SP-49 (cell line): ENCODE results near the genes CACNA1G and MMD.

- PRO-cap: no peak
These were observed at the start of gene CACNA1G for GRCh38 chr17:50560249-50561366. Gene CACNA1G, plus strand, starts transcription at chr17:50560715.

DNA sequence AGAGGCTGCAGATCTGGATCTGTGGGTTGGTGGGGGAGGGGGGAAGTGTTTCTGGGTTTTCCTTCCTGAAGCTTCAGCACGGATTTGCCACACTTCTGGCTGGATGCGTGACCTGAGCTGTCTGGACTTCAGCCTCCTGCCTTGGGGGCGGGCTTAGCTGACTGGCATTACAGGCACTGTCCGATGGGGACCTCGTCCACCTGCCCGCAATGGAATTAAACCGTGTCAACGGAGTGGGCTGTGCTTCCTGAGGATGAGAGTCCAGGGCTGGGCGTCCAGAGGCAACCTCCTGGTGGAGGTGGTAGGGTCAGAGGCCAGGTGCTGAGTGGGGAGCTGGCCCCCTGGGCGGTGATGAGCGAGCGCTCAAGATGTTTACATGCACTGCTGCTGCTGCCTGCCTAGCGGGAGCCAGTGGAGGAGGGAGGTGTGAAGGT is 6.7 kb upstream of the ABCC3 start:
- PRO-cap: no peak

DNA sequence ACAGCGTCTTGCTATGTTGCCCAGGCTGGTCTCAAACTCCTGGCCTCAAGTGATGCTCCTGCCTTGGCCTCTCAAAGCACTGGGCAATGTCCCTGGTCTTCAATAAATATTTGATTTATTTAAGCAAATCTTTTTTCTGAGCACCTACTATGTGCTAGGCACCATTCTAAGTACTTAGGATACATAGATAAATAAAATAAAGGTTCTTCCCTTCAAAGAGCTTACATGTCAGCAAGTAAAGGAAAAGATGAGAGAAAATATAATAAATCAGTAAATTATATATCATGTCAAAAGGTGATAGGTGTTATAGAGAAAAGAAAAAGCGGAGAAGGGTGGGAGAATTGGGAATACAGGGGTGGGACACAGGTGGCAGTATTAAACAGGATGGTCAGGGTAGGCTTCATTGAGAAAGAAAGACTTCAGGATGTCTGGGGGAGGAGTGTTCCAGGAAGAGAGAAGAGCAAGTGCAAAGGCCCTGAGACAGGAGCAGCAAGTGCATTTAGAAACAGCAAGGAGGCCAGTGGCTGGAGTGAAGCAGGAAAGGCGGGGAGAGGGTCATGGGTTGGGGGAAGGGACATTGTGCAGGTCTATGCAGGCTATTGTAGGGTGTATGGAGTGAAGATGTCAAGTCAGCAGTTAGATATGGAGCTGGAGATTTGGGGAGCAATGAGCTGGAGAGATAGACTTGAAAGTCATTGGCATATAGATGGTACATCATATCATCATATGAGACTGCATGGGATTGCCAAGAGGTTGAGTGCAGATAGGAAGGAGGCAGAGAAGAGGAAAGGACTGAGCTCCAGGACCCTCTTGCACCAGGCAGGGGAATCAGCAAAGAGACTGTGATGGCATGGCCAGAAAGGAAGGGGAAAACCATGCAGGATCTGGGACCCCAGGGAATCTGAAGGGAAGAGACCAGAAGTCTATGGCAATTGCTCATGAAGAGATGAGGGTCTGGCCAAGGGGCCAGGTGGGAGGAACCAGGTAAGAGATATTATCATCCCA is 11.4 kb downstream of the ABCC3 start:
- PRO-cap: no peak

- PRO-cap: no peak
These were observed 25.5 kb downstream of the ABCC3 start for GRCh38 chr17:50659958-50660719.

GRCh38 chr17:50691330-50692234 is 16.1 kb downstream of the ANKRD40 start:
- PRO-cap: no peak

GRCh38 chr17:50853042-50853671 is 13.0 kb downstream of the TOB1 start:
- PRO-cap: no peak

GRCh38 chr17:50892089-50892488 is 25.9 kb upstream of the TOB1 start:
- PRO-cap: no peak

DNA sequence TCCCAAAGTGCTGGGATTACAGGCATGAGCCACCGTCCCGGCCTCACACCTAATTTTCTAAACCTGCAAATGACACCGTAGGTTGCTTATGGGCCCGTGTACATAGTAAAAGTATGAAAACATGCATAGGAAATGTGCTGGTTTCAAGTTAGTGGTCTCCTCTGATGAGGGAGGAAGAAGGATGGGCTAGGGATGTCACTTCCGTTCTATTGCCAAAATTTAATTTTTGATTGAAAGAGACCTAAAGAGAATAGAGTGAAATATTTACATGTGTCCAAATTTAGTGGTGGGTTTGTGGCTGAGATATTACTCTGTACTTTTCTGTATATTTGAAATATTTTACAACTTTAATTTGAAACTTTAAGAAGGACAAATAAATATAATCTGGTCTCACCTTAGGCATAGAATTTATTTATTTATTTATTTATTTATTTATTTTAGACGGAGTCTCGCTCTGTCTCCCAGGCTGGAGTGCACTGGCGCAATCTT is 47.8 kb upstream of the TOB1 start:
- PRO-cap: no peak

- PRO-cap: no peak
These were observed 56.2 kb upstream of the TOB1 start for GRCh38 chr17:50922089-50923039.

GRCh38 chr17:51153729-51154600 is 606 bp downstream of the NME1 start:
- PRO-cap: no peak

- PRO-cap: no peak
These were observed 670.2 kb upstream of the CA10 start for GRCh38 chr17:52828669-52829139.

- PRO-cap: no peak
These were observed 321.7 kb upstream of the KIF2B start for GRCh38 chr17:53500913-53501505.

DNA sequence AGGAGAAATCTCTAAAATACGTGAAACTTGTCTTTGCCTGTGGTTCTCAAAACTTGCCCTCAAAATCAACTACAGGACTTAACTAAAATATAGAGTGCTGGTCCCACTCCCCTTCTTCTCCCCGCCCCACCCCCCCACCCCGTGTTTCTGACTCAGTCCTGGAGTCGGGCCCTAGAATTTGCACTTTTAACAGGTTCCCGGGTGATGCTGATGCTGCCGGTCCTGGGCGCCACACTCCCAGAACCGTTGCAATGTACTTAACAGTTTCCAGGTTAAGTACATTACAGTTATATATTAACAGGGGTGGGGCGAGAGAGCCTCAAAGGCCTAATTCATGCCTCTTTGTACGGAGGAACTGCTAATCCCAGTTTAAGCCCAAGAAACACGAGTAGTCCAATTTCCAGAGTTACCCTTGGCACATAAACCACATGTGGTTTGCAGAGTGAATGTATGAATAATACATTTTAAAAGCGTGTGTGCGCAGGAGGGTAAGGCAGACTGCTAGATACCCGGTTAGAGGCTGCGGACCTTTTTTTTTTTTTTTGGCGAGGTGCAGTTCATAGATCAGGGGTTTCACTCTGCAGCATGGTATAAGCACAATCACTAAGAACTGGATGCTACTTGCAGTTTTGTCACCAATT is 866 bp downstream of the COX11 start:
- PRO-cap: unidirectional peak, plus-strand start at position 576 of the sequence

DNA sequence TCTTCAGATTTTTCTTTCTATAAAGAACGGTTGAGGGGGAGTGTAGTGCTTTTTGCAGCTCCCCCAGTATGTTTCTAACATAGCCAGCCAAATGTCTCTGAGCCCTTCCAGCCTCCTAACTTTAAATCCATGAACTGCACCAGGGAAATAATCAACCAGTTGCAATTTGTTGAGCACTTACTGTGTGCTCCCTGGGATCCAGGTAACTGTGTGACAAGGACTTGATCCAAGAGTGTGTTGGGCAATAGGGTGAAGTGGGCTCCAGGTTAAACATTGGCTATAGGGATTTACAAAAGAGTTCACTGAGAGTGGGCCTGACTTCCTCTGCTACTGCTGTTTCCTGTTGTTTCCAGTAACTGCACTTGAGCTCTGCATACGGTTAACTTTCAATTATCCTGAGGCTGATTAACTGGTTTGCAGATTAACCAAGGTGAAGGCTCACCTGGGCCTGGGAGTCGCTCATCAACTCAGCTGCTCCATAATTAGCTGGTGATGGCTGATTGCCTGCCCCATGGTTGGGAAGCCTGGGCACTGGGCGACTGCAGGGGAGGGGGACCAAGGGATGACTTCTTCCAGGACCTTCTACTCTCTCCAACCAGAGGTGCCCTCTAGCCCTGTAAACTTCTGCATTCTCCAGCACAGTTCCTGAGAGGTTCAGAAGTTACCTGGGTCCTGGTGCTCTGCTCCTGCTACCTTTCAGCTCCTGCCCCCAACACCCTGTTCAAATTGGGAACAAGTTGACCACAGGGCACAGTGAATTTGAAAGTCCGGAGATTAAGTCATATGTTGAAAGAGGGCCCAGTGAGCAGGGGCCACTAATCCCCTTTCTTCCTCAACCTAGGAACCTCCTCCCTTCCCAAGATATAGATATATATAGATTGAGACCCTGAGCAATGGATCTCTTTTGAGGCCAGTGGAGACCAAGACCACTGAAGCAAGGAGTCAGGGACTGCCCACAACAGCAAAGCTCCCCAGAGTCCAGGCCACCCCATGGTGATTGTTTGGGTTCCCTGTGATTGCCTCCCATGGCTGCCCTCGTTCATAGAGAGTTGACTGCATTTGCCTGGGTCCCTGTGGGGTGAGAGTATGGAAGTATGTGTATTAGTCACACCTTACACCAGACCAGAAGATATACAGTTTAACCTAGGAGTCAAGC is 19.7 kb downstream of the HLF start:
- PRO-cap: no peak

- PRO-cap: bidirectional peak, plus-strand start at chr17:55422212, minus-strand start at chr17:55421931
These were observed at the start of gene MMD for GRCh38 chr17:55421156-55422016. Gene MMD, minus strand, starts transcription at chr17:55421835.

GRCh38 chr17:55731322-55732335 is 9.0 kb upstream of the TMEM100 start:
- PRO-cap: no peak

- PRO-cap: no peak
These were observed 845 bp upstream of the NOG start for GRCh38 chr17:56592608-56593100.

DNA sequence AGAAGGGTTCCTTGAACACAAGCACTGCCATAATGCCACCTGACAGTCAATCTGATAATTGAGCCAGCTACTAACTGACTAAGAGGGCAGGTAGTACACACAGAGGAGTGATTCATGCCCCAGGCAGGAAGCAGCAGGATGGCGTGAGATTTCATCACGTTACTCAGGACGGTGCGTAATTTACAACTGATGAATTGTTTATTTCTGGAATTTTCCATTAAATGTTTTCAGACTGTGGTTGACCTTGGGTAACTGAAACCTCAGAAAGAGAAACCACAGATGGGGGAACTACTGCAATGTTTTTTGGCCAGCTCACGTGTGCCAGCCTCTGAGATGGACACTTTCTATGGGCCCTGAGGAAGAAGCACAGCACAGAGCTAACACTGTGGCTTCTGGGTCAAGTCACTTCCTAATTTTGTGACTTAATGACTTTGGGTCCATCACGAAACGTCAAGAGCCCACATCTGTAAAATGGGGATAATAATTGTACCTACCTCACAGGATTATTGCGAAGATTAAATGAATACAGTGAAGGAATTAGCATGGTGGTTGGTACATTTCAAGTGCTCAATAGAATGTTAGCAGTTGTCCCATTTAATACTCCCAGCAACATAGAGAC is 46.6 kb downstream of the C17orf67 start:
- PRO-cap: no peak

- PRO-cap: no peak
These were observed 14.0 kb downstream of the DGKE start for GRCh38 chr17:56847789-56848486.

GRCh38 chr17:56978554-56979082 is 687 bp downstream of the SCPEP1 start:
- PRO-cap: no peak